Spinal cord (tissue), 3 donors: Measurements from ENCODE around the gene AP2A2.

DNA sequence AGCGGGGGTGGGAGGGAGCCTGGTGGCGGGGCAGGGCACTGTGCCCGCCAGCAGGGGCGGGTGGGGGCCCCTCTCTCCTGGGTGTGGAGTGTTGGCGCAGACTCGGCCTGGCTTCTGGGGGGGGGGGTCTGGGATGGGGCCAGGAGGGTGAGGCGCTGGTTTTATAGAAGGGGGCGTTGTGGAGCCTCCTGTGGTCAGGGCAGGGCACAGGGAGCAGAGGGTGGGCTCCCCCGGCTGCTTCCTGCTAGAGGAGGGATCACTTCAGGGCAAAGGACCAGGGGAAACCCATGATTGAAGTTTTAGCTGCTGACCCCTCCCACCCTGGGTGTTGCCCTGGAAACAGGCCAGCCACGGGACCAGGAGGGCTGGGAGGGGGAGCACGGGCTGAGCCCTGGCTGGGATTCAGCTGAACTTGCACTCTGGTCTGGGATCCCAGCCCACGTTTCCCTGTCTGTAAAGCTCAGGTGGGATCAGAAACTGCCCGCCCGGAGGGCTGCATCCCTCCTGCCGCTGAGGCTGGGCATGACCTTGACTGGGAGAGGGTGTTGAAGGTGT is 2.0 kb downstream of the TSPAN4 start:
- PRO-cap = no peak
- RAMPAGE, long total RNA = no peak

DNA sequence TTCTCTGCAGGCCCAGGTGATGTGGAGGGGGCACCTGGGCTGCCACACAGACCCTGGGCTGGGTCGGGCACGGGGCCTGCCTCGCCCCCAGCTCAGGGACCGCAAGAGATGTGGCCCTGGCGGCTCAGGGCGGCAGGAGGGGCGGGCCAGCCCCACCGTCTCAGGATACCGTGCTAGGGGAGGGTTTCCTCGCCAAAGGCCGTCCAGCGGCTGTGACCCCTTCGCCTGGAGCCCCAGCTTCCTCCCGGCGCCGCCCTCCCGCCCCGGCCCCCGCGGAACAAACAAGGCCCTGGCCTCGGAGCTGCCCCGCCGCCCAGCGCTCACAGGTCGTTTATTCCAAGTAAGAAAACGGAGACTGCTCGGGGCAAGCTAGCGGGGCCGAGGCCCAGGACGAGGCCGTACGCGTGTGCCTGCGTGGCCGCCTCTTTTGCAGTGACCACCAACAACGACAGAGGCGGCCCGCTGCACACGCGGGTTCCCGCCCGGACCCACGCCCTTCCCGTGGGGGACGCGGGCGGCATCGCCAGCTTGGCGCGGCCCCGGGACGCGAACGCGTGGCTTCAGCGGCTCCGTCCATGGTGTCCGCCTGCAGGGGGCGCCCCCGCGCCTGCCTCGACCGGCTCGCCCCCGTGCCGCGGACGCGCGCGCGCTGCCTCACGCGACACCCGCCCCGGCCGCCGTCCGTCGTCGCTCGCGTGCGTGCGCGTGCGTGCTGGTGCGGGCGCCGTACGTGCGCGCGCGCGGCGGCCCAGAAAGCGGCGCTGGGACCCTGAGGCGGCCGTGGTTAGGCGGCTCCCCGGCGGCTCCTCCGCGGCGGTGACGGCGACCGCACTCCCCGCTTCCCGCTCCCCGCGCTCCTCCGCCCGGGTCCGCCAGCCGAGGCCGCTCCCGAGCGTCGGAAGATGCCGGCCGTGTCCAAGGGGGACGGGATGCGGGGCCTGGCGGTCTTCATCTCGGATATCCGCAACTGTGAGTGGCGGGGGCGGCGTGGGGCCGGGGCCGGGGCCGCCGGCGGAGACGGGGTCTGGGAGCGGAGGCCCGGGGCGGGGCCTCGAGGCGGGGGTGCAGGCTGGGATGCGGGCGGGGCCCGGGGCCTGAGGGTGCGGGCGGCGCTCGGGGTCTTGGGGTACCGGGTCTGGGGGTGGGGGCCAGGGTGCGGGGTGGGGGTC is at the start of gene AP2A2:
AP2A2 (plus strand) TSS at position 751 of the 1,169 bp plus-strand sequence.
- PRO-cap = no peak
- RAMPAGE, long total RNA = no peak

GRCh38 chr11:1010668-1011409 is 25.7 kb downstream of the MUC6 start:
- PRO-cap = no peak
- RAMPAGE, long total RNA = no peak

DNA sequence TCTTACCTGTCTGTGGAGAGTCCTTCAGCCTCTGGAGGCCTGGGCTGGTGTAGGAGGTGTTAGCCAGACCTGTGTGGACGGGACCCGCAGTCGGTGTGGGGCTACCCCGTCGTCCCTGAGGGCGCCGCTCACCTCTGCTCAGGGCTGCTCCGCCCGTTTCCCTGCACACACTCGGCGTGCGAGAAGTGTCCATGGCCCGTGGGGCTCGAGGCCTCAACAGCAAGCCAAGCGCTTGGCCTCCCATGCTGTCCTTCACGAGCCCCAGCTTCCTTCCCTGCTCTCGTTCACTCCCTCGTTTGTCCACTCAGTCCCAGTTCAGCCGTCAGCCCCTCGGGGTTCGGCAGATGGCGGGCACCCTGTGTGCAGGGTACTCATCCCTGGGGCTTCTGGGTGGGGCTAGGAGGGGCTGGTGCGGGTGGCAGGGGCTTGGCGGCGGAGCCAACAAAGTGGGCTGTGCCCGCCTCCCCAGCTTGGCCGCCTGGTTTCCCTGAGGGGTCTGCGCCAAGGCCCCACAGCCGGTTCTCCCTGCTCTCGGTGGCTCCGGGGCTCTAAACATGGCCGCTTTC is 3.4 kb downstream of the MUC6 start:
- PRO-cap = no peak
- RAMPAGE, long total RNA = no peak

DNA sequence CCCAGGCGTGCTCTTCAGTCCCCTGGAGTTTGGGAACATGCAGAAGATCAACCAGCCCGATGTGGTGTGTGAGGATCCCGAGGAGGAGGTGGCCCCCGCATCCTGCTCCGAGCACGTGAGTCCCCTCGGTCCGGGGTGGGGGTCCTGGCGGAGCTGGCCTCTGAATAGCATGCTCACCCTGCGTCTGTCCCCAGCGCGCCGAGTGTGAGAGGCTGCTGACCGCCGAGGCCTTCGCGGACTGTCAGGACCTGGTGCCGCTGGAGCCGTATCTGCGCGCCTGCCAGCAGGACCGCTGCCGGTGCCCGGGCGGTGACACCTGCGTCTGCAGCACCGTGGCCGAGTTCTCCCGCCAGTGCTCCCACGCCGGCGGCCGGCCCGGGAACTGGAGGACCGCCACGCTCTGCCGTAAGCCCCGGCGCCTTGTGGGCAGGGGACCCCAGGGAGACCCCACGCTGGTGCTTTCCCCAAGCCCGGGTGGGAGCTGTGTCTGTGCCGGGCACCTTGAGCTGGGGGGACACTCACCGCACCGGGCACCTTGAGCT is 41.7 kb upstream of the MUC6 start:
- PRO-cap = no peak
- RAMPAGE, long total RNA = no peak

DNA sequence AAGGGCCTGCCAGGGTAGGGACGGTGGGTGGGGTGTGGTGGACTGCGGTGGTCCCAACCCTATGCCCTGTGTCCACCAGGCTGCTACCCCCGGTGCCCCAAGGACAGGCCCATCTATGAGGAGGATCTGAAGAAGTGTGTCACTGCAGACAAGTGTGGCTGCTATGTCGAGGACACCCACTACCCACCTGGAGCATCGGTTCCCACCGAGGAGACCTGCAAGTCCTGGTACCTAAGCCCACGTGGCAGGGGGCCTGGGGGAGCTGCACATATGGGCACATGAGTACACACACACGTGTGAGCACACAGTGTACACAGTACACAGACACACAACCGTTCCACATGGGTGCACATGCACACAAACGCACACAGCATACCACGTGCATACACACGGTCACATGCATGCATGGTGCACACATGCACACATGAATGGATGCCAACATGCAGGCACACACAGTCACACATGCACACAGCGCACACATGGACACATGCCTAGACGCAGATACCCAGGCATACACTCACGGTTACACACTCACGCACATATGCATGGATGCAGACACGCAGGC is 54.2 kb upstream of the MUC6 start:
- PRO-cap = no peak
- RAMPAGE, long total RNA = no peak

- PRO-cap = no peak
- RAMPAGE, long total RNA = no peak
These were observed 19.2 kb upstream of the MUC5B start for GRCh38 chr11:1203390-1204276.

GRCh38 chr11:1218273-1218585 is 4.6 kb upstream of the MUC5B start:
- PRO-cap = no peak
- RAMPAGE, long total RNA = no peak

DNA sequence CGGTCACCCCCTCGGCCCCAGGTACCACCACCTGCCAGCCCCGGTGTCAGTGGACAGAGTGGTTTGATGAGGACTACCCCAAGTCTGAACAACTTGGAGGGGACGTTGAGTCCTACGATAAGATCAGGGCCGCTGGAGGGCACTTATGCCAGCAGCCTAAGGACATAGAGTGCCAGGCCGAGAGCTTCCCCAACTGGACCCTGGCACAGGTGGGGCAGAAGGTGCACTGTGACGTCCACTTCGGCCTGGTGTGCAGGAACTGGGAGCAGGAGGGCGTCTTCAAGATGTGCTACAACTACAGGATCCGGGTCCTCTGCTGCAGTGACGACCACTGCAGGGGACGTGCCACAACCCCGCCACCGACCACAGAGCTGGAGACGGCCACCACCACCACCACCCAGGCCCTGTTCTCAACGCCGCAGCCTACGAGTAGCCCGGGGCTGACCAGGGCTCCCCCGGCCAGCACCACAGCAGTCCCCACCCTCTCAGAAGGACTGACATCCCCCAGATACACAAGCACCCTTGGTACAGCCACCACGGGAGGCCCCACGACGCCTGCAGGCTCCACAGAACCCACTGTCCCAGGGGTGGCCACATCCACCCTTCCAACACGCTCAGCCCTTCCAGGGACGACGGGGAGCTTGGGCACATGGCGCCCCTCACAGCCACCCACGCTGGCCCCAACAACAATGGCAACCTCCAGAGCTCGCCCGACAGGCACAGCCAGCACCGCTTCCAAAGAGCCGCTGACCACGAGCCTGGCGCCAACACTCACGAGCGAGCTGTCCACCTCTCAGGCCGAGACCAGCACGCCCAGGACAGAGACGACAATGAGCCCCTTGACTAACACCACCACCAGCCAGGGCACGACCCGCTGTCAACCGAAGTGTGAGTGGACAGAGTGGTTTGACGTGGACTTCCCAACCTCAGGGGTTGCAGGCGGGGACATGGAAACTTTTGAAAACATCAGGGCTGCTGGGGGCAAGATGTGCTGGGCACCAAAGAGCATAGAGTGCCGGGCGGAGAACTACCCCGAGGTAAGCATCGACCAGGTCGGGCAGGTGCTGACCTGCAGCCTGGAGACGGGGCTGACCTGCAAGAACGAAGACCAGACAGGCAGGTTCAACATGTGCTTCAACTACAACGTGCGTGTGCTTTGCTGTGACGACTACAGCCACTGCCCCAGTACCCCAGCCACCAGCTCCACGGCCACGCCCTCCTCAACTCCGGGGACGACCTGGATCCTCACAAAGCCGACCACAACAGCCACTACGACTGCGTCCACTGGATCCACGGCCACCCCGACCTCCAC is 18.9 kb downstream of the MUC5B start:
- PRO-cap = no peak
- RAMPAGE, long total RNA = no peak

DNA sequence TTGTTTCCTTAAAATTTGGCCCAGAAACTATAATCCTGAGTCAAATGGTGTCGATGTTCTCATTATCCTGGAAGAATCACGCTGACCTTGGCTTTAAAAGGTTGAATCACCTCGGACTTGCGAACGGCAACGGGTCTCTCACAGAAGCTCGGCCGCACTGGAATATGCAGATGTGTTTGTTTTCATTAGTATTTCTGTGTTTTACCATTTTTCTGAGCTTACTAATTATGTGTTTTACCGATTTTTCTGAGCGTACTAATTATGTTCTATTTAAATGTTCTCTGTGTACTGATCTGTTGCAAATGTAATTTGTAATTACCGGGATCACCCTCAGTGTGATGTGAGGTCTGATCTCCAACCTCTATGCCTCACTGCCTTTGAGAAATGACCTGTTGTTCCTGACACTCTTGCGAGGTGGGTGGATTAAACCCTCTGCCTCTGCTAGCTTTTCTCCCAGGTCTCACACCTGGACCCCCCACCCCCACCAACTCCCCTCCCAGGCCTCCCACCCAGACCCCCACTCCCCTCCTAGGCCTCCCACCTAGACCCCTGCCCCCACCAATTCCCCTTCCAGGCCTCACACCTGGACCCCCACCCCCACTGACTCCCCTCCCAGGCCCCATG is 38.3 kb upstream of the BRSK2 start:
- PRO-cap = no peak
- RAMPAGE, long total RNA = no peak

DNA sequence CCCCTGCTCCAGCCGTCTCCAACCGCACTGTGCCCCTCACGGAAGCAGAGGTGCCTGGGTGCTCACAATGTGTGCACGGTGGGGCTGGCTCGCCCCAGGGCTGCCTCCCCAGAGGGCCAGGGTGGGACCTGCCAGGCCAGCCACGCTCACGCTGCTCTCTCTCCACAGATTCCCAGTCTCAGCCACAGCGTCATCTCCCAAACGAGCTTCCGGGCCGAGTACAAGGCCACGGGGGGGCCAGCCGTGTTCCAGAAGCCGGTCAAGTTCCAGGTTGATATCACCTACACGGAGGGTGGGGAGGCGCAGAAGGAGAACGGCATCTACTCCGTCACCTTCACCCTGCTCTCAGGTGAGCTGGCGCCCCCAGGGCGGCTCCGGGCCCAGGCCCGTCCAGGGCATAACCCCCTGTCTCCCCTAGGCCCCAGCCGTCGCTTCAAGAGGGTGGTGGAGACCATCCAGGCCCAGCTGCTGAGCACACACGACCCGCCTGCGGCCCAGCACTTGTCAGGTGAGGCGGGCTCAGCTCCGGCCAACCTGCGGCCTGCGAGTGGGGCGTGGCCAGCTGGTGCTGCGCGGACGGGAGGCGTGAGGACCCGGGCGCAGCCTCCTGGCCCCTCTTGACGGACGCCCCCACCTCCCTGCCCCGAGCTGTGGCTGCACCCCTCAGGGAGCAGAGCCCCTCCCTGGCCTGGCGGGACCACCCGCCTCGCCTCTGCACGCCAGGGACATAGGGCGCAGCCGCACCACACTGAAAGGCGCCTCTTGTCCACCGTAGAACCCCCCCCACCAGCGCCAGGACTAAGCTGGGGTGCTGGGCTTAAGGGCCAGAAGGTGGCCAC is 30.2 kb downstream of the MOB2 start:
- PRO-cap = no peak
- RAMPAGE, long total RNA = no peak

- PRO-cap = no peak
- RAMPAGE, long total RNA = no peak
These were observed 27.6 kb downstream of the MOB2 start for GRCh38 chr11:1458702-1459676.

DNA sequence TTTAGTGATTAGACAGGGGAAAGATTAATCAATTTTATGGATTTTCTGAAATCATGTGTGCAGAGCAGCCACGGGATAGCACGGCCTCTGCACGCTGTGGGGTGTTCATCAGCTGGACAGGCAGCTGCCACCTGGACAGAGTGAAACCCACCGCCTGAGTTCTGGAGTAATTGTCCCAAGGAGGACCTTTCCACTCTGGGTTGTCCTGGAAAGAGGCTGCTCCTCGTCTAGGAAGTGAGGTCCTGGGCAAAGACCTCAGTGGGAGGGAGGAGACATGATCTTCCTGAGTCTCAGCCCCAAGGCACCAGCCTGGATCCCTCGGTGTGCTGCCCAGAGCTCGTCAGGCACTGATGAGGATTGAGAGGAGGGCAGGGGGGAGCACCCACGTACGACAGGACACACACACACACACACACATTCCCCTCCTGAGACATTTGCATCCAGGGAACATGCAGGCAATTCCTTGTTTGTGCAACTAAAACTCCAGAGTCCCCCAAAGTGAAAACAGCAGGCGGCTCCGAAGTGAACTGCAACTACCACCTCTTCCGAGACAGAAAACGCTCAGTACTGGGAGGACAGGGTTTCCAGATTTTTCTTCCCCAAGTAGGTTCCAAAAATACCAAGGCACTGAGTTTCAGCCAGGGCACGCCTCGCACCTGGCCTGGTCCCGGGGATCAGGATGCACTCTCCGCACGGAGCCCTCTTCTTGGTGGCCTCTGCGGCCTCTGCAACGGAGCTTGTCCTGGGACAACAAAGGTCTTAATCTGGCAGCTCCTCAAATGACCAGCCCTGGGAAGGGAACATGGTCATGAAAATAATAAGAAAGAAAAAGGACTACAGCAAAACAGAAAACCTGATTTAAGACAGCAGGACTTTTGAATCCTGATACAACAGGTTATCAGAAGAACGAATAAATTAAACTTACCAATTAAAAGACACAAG is 22.4 kb upstream of the KRTAP5-6 start:
- PRO-cap = no peak
- RAMPAGE, long total RNA = no peak

DNA sequence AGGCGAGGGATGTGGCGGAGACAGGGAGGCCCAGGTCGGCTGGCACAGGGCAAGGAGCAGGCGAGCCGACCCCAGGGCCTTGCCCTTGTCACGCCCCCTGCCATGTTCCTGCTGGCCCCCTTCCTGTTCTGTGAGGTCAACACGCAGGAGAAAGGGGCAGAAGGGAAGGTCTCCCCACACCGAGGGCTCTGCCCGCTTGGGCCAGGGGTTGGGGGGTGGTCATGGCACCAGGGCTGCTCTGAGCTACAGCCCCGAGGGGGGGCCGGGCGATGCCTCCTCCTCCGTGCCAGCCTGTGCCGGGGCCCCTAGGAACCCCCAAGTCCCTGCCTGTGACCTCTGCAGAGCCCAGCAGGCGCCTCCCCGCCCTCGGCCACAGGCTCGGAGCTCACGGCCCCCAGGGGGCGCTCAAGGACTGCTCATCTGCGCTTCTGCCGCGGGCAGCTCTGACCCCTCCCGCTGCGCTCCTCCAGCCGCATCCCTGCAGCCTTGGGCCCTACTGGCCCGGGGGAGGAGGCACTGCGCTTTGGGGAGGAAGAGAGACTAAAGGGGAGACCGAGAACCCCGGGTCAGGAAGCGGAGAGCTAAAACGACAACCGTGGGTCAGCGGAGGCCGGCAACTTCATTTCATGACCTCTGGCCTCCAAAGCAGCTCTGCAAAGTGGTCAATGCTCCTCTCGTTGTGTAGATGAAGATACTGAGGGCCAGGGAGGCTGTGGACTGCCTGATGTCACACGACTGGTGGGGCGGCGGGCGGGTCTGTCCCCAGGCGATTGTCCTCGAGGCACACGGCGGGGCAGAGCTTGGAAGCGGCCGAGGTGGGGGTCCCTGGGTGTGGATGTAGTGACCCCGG is 3.0 kb upstream of the KRTAP5-6 start:
- PRO-cap = no peak
- RAMPAGE, long total RNA = no peak

DNA sequence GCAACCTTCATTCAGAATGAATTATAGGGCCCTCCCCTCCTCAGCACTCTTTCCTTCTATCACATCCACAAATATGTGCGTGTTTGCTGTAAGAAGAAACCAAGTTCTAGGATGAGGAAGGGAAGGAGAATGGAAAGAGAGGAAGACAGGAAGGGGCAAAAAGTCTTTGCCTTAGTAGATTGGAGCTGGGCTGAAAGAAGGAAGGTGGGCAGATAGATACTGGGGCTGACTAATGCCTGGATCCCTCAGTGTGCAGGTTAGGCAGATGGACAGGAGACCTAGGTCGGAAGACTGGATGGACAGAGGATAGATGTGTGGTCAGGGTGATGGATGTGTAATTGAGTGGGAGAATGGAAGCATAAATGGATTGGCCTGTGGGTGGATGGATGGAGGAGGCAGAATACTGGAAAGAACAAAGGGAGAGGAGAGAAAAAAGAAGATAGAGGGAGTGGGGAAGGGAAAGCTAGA is 14.3 kb downstream of the IFITM10 start:
- PRO-cap = no peak
- RAMPAGE, long total RNA = no peak

DNA sequence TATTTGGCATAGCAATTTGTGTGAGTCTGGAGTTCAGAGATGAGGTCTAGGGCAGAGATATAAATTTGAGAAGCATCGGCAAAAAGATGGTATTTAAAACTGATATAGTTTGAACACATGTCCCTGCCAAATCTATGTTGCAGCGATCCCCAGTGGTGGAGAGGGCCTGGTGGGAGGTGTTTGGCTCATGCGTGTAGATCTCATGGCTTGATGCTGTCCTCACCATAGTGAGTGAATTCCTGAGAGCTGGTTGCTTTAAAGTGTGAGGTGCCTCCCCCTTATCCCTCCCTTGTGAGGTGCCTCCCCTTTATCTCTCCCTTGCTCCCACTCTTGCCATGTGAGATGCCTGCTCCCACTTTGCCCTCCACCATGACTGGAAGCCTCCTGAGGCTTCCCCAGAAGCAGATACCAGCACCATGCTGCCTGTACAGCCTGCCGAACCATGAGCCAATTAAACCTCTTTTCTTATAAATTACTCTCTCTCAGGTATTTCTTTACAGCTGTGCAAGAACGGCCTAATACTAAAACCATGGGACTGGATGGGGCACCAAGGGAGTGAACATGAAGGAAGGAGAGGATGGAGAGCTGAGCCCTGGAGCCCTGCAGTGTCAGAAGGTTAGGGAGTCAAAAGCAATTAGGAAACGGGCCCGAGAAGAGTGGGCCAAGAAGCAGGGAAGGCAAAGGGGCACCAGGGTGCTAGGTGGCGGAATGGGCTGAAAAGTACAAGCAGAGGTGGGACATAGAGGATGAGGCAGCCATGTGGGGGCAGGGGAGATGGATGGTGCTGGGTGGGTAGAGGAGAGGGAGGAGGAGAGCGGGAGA is 9.5 kb downstream of the IFITM10 start:
- PRO-cap = no peak
- RAMPAGE, long total RNA = no peak

DNA sequence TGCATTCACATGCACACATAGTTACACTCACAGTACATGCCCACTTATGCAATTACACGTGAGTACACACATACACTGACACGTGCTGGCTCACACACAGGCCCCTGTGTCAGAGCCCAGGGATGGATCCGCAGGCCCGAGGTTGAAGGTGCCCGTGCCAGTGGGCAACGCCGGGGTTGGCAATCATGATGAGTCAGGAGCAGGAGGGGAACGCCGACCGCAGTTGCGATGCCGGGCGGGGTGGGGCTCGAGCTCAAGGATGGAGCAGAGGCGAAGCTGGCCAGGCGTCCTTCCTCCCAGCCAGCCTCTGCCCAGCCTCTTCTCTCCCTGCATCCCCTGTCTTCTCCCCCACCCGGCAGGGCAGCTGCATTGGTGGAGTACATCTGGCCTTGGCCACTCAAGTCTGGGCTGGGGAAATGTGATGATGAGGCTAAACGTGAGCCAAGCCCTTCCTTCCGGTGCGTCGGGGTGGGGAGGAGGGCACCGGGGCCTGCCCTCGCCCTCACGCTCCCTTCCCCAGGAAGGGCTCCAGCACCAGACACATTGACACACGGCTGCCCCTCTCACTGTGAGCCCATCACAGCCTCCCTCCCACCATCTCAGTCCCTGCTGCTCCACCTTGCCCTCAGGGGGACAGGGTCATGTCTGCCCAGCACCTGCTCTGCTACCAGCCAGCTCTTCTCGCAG is 3.9 kb downstream of the IFITM10 start:
- PRO-cap = no peak
- RAMPAGE, long total RNA = no peak

GRCh38 chr11:1748941-1749598 is 1.3 kb downstream of the IFITM10 start:
- PRO-cap = no peak
- RAMPAGE, long total RNA = no peak

- PRO-cap = no peak
- RAMPAGE, long total RNA = no peak
These were observed 5.3 kb upstream of the IFITM10 start for GRCh38 chr11:1755503-1756202.

DNA sequence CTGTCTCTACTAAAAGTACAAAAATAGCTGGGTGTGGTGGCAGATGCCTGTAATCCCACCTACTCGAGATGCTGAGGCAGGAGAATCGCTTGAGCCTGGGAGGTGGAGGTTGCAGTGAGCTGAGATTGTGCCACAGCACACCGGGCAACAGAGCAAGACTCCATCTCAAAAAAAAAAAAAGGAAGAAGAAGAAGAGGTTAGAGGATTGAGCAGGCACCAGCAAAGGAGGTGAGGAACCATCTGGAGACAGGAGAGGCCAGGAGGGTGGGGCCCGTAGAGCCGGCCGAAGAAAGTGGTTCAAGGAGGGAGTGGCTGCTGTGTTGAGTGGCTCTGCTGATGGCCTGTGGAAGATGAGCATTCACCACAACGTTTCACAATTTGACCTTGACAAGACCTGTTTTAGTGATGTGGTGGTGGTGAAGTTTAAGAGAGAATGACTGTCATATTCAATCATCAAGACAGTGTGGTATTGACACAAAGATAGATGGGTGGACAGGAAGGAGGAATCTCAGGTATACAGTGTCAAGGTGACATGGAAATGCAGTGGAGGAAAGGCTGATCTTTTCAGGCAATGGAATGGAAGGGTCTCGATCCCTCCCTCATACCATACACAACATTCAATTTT is 6.8 kb upstream of the CTSD start:
- PRO-cap = no peak
- RAMPAGE, long total RNA = no peak